GM23248 (cell line): ENCODE measurements around the genes SPESP1, GLCE, PAQR5 and KIF23.

DNA sequence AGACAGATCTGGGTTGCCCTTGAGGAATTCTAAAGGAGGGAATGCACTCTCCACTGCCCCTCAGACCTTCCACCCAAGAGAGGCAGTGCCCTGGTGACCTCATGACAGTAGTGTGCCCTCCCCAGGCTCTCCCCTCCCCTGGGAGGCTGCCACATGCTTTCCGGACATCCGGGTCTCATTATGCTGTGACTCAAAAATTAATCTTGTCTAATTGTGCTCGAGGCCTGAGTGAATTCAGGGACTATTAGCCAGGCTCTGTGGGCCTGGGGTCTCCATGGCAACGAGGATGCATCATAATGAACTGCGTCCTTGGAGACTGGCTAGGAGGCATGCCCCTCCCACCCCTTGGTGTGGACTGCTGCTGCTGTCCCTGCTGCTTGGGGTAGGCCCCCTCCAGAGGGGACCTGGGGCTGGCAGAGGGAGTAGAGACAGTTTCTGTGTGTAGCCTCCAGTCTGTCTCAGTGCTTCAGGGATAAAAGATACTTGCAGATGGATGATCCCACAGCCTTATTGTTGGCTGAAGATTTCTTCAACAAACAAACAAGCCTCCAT lies 20.9 kb downstream of the CORO2B start:
- RAMPAGE, long total RNA, result no peak

GRCh38 chr15:68704408-68705218 lies 116.1 kb downstream of the ANP32A start:
- RAMPAGE, long total RNA, result no peak

- RAMPAGE, long total RNA, result no peak
These were observed 38.9 kb downstream of the ANP32A start for GRCh38 chr15:68781631-68782301.

GRCh38 chr15:68929812-68931267 lies at the start of gene SPESP1:
TSS of gene SPESP1 (plus strand) at chr15:68930525.
- RAMPAGE, long total RNA, result no peak

GRCh38 chr15:69082549-69083173 lies 68.2 kb downstream of the NOX5 start:
- RAMPAGE, long total RNA, result no peak

GRCh38 chr15:69083936-69084647 lies 69.6 kb downstream of the NOX5 start:
- RAMPAGE, long total RNA, result no peak

GRCh38 chr15:69117222-69117912 lies 43.1 kb upstream of the GLCE start:
- RAMPAGE, long total RNA, result no peak

- RAMPAGE, long total RNA, result no peak
These were observed 31.5 kb upstream of the GLCE start for GRCh38 chr15:69128849-69129397.

DNA sequence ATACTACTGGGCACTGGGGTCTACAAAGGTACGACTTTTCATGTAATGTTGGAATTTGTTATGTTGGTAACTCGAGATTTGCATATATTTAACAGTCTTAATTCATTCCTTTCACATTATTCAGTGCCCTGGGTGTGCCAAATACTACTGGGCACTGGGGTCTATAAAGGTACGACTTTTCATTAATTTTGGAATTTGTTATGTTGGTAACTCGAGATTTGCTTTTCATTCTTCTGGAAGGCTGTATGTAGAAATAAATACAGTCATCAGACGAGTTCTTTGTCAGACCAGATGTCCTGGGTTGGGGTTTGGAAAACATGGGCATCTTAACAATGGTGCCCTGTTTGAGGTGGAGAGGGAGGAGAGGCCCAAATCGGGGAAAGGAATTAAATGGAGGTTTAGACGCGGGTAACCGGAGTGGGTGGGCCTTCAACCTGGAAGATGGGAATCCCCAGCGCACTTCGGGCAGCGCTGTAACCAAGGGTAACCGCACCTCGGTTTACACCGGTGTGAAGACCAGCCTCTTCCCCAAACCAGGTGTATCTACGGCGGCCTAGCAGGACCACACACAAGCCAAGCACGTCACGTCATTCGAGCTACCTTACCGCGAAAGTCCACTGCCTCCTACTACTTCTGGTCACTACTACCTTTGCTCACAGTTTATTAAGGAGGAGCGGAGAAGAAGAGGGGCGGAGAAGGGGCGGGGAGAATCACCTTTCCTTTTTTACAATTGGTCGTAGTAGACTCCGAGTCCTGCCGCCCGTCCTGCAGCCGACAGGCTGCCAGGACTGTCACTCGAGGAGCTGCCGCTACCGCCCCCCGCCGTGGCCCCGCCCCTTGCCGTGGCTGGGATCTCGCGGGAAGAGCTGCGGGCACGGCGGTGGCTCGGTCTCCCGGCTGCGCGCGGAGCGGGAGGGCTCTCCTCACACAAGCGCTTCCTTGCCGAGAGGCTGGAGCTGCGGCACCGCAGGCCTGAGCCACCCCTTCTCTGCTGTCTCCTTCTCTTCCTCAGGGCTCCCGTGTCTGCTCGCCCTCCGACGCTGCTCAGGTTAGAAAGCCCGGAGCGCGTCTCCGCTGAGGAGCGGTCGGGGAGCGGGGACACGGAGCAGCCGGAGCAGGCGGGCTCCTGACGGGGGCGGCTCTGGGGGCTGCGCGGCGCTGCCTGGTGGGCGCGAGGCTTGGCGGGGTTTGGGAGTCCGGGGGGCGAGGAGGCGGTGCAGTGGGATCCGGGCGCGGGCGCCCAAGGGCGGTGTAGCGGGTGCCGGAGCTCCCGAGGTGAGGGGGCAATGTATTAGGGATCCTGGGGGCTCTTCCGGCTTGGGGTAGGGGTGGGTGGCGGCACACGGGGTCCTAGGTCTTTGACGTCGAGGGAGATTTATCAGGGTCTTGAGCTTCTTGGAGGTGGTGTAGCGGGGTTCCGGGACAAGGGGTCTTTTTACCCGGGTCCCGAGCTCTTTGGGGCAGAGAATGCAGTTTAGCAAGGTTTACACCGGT lies at the start of gene GLCE:
TSS of gene GLCE (plus strand) at position 926 of the 1,494 bp plus-strand sequence.
- RAMPAGE, long total RNA, result start-site peak on the plus strand centred at position 881 of the sequence, 92 bp wide, 55 and 45 reads in 2 replicates

- RAMPAGE, long total RNA, result start-site peak on the plus strand at chr15:69298909-69298924, 24 and 11 reads in 2 replicates
These were observed at the start of gene PAQR5 for GRCh38 chr15:69298655-69299686. TSS of gene PAQR5 (plus strand) at chr15:69298912.

GRCh38 chr15:69413994-69414511 lies at the start of gene KIF23:
TSS of gene KIF23 (plus strand) at chr15:69414349.
- RAMPAGE, long total RNA, result no peak

- RAMPAGE, long total RNA, result no peak
These were observed 2.2 kb downstream of the RPLP1 start for GRCh38 chr15:69454397-69455577.

- RAMPAGE, long total RNA, result no peak
These were observed 13.4 kb downstream of the RPLP1 start for GRCh38 chr15:69465964-69466463.

DNA sequence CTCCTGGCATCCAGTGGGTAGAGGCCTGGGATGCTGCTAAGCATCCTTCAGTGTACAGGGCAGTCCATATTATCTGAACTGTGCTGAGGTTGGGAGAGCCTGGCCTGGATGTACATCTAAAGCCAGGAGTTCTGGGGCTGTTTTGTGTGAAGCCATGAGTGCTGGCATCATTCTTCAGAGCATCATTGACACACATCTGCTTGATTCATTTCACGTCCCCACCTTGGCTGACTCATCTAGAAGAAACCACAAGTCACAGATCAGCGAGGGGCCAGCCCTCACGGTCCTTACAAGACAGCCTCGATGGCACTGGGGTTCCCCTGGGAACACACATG lies 226.9 kb downstream of the RPLP1 start:
- RAMPAGE, long total RNA, result no peak

GRCh38 chr15:69719418-69719996 lies 266.9 kb downstream of the RPLP1 start:
- RAMPAGE, long total RNA, result no peak

DNA sequence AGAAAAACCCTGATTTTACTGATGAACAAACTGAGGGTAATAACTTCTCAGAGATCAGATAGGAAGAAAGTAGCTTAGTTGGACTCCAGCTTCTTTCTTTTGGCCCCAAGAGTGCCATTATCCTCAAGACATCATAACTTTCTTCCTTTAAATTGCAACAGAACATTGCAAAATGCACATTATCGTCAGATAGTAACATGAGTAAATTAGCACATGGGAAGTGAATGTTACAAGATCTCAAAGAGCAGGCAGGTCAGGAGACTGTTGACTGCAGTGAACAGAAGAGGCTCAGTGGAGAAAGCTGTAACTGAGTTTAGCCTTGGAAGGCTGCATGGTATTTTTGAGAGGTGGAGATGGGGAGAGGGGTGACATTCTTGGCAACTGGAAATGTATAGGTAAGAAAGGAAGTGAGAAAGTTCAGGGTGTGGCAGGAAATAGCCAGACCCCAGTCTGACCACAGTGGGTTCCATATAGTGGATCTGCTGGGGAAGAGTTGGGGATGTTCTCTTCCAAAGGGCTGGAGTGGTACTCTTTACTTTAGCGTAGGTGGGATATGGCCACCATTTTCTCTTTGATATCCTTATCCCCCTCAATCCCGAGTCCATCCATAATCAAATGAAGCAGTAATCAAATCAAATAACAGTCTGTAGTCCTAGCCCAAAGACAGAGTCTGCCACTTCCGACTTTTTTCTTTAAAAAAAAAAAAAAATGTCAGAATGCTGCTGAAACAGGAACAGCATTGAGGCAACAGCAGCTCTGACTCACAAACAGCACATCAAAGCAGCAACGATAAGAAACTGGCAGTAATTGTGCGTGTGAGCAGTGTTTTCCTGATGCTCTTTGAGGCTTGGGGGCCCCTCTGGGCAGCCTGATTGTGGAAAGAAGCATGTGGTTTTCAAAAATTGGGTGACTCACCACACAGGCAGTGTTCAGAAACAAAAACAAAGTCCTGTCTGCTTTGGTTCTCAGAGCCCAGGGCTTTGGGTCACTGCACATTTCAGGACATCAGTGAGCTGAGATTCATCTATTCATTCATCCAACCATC lies 308.0 kb downstream of the RPLP1 start:
- RAMPAGE, long total RNA, result no peak

- RAMPAGE, long total RNA, result no peak
These were observed 316.7 kb downstream of the RPLP1 start for GRCh38 chr15:69769395-69769715.

- RAMPAGE, long total RNA, result no peak
These were observed 284.9 kb downstream of the TLE3 start for GRCh38 chr15:69812735-69813261.

DNA sequence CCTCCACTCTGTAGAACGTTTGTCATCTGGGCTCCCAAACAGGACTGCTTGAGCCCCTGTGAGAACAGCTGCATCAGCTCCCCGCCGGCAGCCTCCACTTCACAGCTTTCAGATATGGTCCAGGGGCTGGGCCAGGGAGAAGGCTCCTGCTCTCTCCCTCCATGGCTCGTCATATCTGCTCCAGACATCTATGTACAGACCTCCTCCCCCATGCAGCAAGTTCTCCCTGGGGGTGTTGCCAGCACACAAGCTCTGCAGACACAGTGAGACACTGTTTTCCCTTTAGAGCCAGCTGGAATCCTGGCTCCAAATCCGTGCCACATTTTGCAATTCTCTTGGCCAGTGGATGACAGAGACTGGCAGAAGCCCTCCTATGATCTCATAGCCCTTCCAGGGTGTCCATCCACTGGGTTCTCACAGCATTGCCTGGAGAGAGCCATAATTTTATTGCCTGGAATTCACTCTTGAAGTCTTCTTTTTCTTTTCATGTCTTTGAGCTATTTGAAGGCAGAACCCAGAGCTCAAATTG lies 203.9 kb downstream of the TLE3 start:
- RAMPAGE, long total RNA, result no peak

DNA sequence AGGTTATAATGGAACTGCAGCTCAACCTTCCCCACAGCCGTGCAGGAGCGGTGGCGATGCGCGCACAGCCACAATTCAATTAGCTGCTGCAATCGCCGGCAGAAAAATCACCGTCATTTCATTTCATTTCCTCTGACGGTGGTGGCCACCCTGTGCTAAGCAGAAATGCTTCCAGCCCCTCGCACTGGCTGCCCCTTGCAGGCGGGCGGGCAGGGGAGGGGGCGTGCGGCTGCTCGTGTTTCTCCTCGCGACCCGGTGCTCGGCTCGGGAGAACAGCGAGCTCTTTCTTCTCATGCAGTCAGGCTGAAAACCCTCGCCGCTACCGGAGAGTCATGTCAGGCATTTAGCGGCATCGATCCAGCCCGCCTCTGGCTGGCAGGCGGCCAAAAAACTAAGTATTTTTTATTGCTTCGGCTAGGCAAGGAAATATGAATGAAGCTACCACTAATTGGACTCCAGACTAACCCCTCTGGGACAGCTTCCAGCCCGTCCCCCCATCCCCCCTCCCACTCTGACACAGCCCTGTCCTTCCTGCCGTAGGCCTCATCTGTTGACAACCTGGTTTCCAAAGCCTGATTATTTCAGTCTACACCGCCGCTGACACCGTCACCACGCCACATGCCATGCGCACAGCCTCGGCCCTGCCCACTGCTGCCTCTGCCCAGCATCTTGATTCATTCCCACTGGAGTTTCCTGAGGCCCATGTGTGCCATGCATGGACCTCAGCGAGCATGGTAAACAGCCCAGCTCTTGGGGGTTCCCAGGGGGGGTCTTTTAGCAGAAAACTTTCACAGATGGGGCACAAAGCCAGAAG lies 35.3 kb downstream of the TLE3 start:
- RAMPAGE, long total RNA, result no peak